HCT116 (cell line): ENCODE measurements around a stretch of chr2.

- RRBS, result no CpG with 5 or more reads among the region's 3 CpGs
These were observed 15.6 kb downstream of the PDIA6 start for GRCh38 chr2:10796852-10797600.

- RRBS, result no CpG with 5 or more reads among the region's 13 CpGs
These were observed 33.2 kb upstream of the PDIA6 start for GRCh38 chr2:10845465-10846543.

DNA sequence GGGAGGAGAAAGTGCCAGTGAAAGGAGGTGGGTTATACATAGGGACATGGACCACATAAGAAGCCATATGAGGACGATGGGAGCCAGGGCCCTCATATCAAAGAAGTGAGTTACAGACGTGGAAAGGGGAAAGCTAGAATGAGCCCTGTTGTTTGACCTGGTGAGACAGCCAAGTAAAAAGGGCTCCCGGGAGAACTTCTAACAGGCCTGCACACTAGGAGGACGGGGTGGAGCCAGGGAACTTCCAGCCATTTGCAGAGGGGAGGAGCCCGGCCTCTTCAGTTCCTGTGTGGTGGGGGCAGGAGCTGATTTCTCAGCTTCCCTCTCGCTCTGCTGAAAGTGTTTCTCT lies 61.7 kb upstream of the C2orf50 start:
- RRBS, result 43% methylated on average over 2 of the region's 6 CpGs

- RRBS, result no CpG with 5 or more reads among the region's 15 CpGs
These were observed 5.8 kb downstream of the SLC66A3 start for GRCh38 chr2:11160860-11161598.

GRCh38 chr2:11204111-11204465 lies 48.8 kb downstream of the SLC66A3 start:
- RRBS, result no CpG with 5 or more reads among the region's 2 CpGs

GRCh38 chr2:11224069-11224752 lies 68.9 kb downstream of the SLC66A3 start:
- RRBS, result no CpG with 5 or more reads among the region's 5 CpGs

DNA sequence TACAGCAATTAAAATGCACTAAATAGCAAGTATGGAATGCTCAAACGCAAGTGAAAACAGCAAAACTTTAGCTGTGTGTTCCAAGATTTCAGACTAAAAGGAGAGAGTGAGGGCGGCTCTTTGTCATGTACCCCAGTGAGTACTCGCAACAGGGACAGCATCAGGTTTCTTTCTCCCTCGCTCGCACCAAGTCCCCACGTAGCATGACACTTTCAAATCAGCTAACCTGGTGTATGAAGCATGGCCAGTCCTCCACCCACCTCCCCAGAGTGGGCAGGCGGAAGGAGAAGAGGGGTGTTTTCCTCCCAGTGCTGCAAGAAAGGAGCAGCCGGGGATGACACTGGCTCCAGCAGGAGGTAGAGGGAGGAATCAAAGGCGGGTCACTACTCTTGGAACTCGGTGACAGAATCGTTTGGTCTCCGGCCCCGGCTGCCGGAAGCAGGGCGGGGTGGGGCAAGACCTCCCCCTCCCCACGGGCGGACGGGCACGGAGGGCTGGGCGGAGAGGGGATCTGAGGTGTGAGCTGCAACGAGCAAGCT lies 930 bp downstream of the ROCK2 start:
- RRBS, result 0% methylated on average over 4 of the region's 21 CpGs

DNA sequence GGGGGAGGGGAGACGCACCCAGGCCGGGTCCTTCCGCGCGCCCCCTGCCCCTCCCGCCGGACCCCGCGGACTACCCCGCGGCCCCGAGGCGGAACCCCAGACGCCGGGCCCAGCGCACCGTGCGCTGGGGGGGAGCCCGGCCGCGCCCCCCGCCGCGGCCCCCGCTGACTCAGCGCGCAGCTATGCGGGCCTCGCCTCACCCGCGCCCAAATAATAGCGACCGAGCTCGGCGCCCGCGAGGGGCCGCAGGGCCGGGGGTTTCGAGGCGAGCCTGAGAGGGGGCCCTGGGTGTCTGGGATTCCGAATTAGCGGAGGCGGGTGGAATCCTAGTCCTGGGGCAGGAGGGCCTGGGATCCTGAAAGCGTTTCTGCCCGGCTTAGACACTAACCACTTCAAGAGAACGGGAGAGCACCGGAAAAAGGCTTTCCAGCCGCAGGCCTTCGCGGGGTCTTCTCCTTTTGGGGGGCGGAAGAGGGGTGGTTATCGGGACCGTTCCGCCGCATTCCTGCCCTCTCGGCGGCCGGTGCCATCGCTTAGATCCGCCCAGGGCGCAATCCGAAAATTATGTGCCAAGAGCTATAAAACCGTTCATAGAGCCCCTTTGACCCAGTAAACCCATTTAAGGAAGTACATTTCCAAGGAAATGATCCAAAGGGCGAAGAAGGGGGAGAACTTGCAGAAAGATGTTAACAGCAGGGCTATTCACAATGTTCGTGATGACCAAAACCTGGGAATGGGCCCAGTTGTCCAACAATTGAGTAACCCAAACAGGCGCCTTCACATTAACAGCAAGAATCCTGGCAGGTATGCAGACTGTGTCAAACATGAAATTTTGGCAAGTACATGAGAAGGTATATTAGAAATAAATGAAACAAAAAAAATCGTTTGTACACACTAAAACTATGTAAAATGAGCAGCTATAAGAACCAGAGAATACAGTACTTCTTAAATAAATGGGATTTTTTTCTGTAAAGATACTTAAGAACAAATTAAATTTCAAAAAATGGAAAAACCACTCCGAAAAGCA lies 763 bp upstream of the ROCK2 start:
- RRBS, result 1% methylated on average over 13 of the region's 69 CpGs

DNA sequence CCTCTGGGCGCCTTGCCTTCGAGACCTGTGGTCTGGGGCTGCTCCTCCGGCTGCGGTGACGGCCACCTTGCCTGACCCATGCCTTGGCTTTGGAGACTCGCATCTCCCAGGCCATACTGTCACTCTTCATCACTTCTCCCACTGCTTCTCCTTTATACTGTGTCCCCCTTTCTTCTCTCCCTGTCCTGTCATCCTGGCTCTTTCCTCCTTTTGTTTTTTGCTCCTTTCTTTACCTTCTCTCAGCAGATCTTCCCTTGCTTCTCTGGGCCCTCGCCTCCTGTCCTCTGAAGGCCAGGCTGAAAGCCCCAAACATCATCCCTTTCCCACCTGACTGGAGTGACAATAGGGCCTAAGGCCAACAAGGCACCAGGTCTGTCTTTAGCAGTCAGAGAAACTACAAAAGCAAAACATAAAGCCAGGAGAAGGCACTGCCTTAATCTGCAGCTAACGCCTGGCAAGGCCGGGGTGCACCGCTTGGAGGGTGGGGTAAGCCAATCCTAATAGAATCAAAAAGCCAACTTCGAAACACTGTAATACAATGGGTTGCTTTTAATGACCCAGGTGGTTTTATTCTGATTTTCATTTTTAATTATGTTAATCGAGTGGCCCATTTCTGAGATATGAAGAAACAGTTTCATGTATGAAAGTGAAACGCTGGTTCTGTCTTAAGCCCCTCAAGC lies 25.9 kb downstream of the E2F6 start:
- RRBS, result no CpG with 5 or more reads among the region's 13 CpGs

GRCh38 chr2:11553925-11554307 lies 20.1 kb downstream of the GREB1 start:
- RRBS, result no CpG with 5 or more reads among the region's 3 CpGs

- RRBS, result 91% methylated on average over 5 of the region's 25 CpGs
These were observed 28.1 kb upstream of the NTSR2 start for GRCh38 chr2:11697892-11698667.

GRCh38 chr2:11829573-11830689 lies 83.5 kb downstream of the LPIN1 start:
- RRBS, result no CpG with 5 or more reads among the region's 24 CpGs

GRCh38 chr2:12031568-12032163 lies 285.2 kb downstream of the LPIN1 start:
- RRBS, result no CpG with 5 or more reads among the region's 9 CpGs

DNA sequence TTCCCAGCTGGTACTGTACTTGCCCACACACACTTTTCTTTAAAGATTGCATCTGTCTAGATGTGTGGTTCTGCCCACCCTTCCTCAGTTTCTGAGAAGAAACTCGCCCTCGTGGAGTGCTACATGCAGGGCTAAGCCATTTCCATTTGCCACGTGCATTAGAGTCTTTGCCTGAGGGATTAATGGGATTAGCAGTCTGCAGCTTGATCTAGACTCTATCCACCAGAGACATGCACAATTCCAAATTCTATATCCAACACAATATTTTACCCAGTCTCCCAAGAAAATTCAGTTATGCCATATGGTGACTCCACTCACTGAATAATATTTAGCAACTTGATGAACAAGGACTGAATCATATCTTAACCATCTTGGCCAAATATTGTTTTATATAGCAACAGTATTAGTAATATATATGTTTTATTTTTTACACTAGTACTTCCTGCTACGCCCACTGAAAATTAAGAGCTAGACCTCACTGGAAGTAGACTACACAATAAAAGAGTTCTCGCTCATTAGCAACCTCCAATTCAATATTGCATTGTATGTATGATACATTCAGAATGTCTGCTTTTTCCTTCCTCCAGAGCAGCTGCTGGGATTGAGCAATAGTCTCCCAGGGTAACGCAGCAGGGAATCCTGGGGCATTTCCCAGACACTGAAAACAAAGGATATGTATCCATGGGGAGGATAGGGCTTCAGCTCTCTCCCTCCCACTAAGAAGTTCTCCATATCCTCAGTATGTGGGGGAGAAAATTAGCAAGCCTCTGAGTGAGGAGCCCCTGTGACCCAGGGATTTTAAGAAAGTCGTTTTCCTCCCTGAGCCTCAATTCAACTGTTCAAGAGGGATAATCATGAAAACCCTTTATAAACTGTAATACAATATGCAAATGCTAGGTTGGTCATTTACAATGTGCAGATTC lies 14.1 kb upstream of the TRIB2 start:
- RRBS, result no CpG with 5 or more reads among the region's 7 CpGs

GRCh38 chr2:12719227-12719552 lies 2.5 kb downstream of the TRIB2 start:
- RRBS, result no CpG with 5 or more reads among the region's 8 CpGs

DNA sequence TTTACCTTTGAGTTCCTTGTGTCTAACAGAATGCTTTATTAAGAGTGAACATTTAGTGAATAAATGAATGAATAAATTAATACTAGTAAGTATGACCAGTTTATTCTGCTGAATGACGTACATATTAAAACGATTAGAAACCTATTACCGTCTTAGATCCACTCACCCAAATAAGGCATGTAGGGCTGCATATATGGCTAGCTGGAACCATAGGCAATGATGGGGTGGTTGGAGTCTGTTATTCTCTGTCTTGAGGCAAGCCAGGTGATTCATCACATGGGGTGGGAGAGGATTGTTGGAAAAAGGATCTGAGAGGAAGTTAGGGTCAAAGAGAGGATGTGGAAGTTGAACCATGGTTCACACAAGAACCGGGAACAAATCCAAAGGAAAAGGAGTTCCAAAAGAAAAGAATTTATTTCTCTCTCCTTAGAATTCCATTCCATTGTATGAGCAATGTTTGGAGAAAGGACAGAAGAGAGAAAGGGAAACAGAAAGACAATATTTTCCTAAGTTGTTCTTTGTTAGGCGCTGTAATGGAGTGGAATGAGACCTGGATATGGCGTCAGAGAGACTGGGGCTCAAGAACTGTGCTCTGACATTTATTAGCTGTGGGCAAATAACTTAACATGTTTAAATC lies 71.1 kb downstream of the TRIB2 start:
- RRBS, result no CpG with 5 or more reads among the region's 6 CpGs

DNA sequence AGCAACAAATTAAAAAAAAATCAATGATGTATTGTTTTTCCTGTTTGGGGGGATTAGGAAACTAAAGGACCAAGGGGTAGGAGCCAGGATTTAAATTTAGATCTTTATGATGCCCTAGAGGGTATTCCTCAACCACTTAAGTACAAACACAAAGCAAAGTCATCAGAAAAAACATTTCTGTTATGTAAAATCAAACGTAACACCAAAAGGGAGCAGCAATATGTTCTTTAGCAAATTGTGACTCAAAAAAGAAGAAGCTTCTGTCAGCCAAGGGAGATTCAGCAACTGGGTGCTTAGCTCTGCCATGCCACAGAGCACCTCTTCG lies 212.5 kb downstream of the TRIB2 start:
- RRBS, result no CpG with 5 or more reads among the region's 2 CpGs

GRCh38 chr2:13522815-13523640 lies 806.3 kb downstream of the TRIB2 start:
- RRBS, result no CpG with 5 or more reads among the region's 6 CpGs

DNA sequence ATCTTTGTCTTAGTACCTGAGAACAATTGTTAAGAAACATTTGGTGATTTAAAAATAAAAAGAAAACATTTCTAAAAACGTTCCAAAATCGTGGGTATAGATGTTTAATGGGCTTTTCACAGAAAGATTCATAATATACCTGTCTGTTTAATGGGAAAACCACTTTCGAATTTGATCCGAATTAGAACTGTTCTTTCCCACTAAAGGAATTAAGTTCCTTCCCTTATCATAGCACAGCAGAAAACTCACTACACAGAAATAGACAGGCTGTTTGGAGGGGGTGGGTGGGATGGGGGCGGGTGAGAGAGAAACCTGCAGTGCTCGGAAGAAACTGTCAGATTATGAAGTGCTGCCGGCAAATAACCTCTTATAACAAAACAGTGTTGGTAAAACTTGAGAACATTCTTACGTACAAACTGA lies 756.1 kb upstream of the LRATD1 start:
- RRBS, result no CpG with 5 or more reads among the region's 8 CpGs